Colonic mucosa (tissue), 1 donor: ENCODE measurements around the genes YOD1 and CD34.

- PRO-cap, result no peak
These were observed 22.5 kb upstream of the FCAMR start for GRCh38 chr1:206992707-206993265.

DNA sequence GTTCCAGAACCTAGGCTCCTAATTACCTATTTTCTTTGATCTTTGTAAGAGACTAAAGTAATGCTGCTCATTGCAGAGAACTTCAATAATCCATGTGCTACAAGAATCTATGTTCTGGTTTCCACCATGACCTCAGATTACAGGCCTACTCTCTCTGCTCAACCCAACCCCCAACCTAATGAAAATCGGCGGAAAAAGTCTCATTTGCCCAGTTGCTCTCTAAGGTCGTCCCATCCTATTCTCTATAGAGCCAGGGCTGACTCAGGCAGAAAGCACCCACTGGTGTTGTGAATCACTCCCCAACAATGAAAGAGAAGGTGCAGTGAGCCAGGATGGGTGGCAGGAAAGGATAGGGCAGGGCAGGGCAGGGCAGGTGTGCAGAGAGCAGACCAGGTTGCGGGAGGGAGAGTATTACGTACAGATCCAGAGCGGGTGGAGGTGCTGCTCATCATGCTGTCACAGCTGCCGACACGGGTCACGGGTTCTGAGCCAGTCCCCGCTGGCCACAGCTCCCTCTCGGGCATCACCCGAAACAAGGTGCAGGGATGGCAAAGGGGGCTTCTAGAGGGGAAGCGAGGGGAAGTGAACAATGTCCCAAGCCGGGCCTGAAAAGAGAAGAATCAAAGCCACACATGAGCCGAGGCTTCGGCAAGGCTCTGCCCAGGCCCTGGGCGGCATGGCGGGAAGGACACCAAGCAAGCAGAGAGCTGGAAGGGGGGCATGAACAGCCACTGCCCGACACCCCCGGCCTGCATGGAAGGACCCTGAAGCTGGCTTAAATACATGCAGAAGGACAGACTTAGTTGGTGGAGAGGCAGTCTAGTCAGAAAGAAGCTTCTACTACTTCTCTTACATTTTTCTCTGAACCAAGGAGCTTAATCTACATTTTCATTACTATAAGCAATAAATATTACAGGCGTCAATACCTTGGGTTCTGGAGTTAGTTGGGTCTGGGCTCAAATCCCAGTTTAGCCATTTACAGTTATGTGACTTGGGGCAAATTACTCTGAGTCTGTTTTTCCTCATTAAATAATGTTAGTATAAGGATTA is 5.2 kb downstream of the C1orf116 start:
- PRO-cap, result bidirectional peak, plus-strand start at position 420 of the sequence, minus-strand start at position 244 of the sequence

- PRO-cap, result no peak
These were observed 6.9 kb downstream of the YOD1 start for GRCh38 chr1:207043889-207044813.

DNA sequence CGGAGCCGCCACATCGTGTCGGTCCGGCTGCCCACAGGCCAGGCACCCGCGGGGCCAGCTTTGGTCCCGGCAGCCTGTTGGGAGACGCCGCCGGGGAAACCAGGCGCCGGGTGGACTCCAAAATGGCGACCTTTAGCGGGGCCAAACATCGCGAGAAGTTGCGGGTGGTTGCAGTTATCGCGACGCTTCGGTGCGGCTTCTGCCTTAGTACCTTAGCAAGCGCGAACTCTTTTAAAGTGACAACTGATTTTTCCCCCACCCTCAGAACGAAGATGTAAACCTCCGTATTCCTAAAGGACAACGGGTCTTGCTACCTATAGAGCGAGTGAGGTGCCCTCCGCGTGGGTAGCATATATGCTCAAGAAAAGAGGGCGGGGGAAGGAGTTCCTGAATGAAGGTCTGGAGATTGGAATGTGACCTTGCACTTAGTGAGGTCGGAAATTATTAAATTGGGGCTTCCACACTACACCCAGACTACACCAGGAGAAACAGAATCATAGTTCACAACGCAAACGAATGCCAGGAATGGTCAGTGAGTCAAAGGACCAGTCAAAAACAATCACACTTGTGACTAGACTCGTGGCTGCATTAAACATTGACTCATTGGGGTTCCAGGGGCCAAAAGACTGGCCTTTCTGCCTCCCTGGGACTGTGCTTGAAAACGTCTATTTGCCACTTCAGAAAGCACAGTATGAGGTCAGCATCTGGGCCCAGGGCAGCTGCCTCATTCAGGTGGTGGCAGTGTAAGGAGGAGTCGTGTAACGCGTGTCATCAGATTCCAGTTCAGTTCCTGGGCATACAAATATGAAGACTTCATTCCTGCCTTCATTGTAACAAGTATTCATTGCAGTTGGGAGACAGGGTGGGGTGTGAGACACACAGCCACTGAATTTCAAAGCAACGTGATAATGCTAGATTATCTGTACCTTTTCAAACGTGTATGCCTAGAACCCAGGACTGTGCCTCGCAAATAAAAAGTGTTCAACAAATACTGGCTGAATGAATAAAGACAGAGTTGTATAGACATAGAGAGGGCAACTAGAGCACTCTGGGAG is at the start of gene YOD1:
Gene YOD1 (minus strand): TSS at position 327 of the 1,055 bp plus-strand sequence.
- PRO-cap, result bidirectional peak, plus-strand start at position 173 of the sequence, minus-strand start at position 124 of the sequence; bidirectional peak, plus-strand start at position 603 of the sequence, minus-strand start at position 518 of the sequence

GRCh38 chr1:207330106-207330503 is 8.6 kb downstream of the CD55 start:
- PRO-cap, result no peak

DNA sequence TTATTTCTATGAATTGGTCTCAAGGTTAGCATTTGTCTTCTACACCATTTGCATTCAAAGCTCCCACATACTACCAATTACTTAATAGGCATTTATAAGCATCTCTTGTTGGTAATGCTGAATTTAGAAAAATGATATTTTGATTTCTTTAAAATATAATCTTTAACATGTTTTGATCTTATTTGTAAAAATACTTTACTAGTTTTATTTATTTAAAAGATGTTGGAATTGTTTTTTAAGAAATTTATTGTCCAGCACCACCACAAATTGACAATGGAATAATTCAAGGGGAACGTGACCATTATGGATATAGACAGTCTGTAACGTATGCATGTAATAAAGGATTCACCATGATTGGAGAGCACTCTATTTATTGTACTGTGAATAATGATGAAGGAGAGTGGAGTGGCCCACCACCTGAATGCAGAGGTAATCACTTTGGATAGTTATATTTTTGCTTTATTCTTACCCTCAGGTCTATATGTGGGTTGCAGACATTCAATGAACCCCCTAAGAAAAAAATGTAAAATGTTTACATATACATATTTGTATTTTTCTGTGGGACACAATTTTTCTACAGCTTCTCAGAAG is 9.5 kb downstream of the CD55 start:
- PRO-cap, result no peak

DNA sequence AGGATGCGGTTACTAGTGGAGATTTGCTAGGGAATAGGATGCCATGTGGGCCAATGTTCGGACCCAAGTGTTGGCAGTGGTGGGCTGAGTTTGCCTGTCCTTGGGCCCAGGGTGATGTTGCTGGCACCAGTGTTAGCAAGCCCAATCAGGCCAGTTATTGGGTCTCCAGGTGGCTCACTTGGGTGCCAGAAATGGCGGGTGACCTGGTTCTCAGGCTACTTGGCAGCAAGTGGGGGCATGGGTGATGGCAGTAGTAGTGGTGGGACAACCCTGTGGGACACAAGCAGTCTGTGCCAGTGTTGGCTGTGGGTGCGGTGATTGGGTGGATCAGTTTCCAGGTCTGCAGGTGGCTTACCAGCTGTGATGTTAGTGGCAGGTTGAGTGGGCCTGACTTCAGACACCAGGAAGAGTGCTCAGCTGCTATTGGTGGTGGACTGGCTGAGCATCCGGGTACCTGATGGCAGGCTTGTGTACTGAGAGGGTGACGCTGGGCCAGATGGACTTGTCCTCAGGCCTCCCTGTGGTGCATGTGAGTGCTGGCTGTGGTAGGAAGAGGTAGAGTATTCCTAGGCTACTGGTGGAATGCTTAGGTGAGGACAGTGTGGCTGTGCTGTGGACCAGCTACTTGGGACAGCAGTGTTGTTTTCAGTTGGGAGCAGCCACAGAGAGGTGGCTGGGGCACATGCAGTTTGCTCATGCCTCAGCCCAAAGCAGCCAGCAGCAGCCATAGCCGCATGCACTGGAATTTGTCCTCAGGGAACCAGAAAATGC is 24.6 kb downstream of the CD55 start:
- PRO-cap, result no peak

DNA sequence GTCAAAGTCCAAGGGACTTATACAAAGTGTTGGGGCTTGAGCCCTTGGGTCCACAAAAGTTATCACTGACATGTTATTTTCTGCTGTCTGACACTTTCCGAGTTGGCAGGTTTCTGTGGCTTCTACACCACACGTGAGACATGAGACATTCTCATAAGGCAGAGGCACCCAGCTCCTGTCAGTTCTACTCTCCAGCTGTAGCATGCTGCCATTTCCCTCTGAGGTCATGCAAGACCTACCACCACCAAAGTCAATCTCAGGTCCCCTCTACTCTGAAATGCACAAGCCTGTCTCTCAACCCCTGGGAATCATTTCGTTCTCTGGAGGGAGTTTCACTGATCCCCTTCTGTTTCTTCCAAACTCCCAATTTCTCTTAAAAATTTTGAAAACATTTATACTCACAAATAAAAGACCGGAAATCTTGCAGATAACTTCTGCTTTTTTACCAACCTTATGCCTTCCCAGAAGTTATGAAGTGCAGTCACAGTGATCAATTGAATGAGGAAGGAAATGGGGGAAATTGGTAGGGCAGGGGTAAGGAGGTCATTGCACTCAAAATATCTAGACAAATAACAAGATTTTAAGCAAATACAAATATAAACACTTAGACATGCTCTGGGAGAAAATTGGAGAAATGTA is 39.4 kb upstream of the CR2 start:
- PRO-cap, result no peak

DNA sequence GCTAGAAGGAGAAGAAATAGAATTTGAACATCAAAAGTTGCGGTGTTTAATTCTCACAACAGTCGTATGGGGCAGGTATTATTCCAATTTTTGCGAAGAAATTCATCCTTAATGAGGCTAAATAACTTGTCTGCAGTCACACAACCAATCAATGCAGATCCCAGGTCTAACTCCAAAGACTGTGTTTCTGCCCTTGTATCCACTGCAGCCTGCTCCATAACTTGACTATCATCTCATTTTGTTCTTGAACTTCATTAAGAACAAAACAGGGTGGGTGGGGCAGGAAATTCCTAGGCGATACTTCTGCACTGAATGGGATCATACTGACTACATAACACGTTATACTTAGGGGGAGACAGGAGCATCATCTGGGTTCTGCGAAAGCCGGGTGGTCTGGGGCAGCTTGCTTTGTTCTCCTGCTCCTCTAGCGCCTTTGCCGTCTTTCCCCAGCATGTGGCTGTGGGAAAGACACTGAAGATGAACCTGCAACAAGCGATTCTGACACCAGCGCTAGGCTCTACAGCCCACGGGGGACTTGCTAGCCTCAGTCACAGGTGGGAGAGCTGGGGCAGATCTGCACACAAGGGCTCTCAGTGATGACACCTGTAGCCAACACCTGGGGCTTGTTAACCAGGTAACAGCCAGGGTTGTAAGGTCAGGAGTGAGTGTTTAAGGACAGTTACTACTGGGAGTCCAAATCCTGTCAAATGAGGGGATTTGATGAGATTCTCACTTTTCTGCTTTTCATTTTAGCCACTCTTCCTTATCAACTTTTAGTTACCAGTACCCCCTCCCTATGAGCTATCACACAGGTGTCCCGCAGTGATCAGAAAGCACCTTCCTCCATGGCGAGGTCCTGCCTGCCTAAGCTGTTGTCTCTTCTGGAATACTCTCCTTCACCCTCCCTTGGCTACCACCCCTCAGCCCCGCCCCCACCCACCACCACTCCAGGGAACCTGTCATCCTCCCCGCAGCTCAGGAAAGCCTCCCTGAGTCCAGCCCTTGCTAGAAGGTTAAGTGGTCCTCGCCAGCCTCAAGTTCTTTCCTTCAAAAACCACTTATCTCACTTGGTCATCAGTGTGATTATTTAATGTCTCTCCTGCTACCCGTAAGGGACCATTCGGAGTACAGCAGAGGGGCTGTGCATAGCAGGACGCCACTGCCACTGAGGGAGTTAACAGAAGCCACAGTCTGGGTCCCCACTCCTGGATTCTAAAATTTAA is 52.0 kb downstream of the CD46 start:
- PRO-cap, result no peak

DNA sequence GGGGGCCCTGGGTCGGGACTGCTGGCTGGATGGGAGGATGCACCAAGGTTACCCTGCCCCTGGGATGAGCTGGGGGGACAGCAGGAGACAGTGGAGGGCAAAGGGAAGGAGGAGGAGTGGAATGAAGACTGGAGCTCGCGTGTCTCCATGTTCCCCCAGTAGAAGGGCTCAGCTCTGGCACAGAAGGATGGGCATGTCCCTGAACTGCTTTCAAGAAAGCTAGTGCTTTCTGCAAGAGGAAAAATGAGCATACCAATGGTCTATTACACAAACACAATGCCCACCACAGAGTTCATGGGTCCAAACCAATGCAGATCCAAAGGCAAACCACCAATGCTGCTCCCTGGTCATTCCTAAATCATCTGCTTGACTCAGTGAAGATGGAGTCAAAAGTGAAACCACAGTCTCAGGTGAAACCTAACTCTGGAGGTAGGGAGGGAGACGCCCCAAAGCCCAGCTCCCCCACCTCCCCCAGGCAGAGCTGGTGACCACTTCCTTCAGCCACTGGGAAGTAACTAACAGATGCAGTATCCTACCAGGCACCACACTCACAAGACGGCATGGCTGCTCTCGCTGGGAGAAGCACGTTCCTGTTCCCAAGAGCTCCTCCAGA is 55.0 kb downstream of the CD46 start:
- PRO-cap, result no peak

DNA sequence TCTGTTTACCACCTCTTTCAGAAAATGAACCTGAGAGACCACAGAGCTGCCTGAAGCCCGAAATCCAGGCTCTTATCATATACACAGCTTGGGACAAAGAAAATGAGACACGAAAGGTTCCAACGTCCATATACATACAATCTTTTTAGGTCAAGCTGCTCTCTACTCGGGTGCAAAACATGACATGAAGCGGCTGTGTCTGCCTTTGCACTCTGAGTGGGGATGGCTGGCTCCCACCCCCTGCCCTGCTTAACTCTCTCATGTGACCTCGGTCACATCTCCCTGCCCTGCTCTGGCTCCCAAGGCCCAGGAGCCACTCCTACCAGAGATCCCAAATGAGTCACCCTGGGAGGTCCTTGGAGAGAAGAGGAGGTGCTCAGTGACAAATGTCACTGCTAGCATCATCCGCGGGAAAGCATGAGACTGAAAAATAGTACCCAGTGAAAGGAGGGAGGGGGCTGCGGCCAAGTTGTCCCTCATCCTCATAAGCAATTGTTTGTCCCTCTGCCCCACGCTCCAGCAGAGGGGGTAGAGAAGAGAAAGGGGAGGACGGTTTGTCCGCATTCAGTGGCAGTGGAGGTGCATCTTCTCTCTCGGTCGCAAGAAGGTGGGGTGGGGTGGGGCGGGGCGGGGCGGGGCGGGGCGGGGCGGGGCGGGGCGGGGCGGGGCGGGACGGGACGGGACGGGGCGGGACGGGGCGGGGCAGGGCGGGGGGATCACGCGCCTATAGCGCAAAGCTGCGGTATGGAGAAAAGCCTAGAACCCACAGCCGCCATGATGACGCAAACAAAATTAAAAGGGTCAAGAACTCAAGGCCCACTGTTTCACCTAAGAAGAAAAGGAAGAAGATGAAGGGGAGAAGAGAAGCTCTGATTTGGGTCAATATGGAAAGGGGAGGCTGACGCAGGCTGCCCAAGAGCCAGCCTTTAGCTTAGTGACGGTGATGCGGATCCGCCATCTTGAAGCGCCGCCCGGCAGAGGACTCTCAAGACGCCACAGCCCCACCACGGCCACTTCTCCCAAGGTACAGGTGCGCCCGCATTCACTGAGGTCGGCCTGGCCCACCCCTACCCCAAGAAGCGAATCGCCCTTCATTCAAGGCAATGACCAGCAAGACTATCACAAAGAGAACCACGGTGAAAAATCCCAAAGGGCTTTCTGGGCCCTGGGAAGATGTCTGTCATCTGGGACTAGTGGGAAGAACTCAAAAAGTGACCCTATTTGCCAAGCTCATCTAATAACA is 66.2 kb downstream of the CD46 start:
- PRO-cap, result unidirectional peak, plus-strand start at position 665 of the sequence

DNA sequence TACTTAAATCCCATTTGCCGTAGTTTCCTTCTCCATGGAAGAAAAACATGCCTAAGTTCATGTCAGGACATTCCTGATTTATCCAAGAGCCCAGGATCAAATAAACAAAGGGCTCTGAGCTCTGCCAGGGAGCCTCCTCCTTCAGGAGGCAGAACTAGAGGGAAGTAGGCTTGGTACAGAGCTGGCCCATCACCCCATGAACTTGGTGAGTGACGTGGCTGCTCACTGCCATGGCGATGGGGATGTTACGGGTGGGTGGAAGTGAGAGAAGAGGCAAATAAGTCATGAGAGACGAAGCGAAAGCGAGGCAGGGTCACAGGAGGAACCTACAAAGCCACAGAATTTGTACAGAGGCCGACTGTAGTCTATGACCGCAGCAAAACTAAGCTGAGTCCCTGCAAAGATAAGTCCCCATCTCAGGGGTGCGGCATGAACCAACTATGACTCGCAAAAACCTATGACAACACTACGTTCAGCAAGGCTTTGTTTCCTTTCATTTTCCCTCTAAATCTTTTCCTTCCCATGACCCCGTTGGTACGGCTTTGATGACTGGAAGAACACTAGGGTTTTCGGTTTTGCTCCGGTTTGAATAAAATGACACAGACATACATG is 73.9 kb downstream of the CD46 start:
- PRO-cap, result bidirectional peak, plus-strand start at position 339 of the sequence, minus-strand start at position 168 of the sequence; bidirectional peak, plus-strand start at position 534 of the sequence, minus-strand start at position 384 of the sequence

GRCh38 chr1:207848052-207848901 is 62.6 kb downstream of the CD34 start:
- PRO-cap, result bidirectional peak, plus-strand start at chr1:207848468, minus-strand start at chr1:207848296

DNA sequence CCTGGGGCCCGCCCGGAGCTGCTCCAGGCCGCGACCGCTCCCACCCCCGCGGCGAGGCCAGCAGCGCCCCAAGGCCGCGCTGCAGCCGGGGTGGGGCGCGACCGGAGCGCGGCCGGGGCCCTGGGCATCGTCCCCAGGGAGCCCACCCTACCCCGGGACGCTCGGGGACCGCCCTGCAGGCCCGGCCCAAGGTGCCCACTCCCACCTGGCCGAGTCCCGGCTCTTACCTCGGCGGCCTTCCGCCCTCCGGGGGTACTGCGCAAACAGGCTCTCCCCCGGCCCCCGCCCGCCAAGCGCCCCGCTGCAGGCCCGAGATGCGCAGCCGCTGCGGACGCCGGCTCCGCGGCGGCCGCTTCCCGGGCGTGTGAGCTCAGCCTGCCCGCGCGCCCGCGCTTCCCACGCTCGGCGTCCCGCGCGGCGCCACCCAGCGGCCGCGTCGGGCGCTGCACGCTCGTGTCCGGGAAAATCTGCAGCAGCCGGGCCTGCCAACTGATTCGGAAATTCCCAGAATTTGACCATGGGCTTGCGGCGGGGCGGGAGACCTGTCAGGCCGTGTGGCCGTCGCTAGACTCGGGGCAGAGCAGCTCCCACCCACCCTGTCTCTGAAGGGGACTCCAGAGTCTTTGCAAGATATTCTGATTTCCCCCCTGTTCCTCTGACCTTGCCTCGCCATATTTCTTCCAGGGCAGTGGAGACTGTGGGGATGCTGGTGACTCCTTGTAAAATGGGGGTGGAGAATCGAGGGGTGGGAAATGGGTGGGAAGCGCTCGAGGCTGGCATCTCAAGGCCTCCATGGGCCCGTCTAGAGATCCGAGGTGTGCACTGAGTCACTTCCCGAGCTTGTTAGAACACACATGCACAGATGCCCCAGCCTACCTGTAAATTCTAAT is 41.9 kb downstream of the CD34 start:
- PRO-cap, result bidirectional peak, plus-strand start at position 460 of the sequence, minus-strand start at position 366 of the sequence

- PRO-cap, result no peak
These were observed 27.5 kb downstream of the CD34 start for GRCh38 chr1:207883465-207883785.

- PRO-cap, result bidirectional peak, plus-strand start at chr1:207910737, minus-strand start at chr1:207910666; bidirectional peak, plus-strand start at chr1:207911101, minus-strand start at chr1:207911098
These were observed at the start of gene CD34 for GRCh38 chr1:207910611-207911679. CD34 (minus strand) TSS chr1:207911125.

- PRO-cap, result bidirectional peak, plus-strand start at chr1:207959308, minus-strand start at chr1:207959176; unidirectional peak, minus-strand start at chr1:207959446
These were observed 48.4 kb upstream of the CD34 start for GRCh38 chr1:207958807-207960207.

GRCh38 chr1:208026985-208027521 is 116.1 kb upstream of the CD34 start:
- PRO-cap, result no peak

- PRO-cap, result no peak
These were observed 93.5 kb downstream of the PLXNA2 start for GRCh38 chr1:208150620-208151150.

- PRO-cap, result no peak
These were observed 85.5 kb downstream of the PLXNA2 start for GRCh38 chr1:208158731-208159116.